Measurements from ENCODE around the genes STRA8, CHRM2, DGKI and TRIM24.

DNA sequence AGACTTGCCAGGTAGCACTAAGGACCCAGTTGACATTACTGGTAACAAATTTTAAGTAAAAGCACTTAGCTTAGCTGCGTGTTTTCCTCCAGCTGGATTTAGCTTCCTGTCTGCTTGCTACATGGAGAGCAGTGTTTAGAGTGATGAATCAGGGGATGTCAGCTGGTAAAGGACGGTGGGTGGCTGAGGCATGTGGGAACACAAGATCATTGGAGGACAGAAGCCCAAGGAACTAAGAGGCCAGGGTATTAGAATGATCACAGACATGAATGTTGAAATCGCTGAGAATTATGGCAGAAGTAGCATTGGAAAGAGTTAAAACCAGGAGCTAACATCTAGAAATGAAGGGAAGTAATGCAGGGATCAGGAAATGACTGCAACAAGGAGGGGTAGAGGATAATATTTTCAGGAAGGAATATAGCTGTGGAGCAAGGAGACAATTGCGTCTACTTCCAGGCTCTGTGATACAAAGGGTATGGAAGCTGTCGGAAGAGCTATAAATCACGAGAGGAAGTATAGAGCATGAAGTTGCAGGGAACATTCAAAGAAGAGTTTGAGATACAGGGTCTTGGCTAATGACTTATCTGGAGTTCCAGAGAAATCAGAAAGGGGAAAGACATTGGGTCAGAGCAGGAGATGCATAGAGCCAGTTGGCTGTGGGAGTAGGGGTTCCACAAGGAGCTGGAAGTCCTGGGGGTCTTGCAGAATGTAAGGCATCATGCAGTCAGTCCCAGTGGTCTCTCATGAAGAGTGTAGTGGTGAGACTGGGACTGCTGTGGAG is 34.5 kb downstream of the CALD1 start:
- PRO-cap, result no peak
- RAMPAGE, long total RNA, result no peak
- RRBS, result no CpG with 5 or more reads among the region's 6 CpGs

DNA sequence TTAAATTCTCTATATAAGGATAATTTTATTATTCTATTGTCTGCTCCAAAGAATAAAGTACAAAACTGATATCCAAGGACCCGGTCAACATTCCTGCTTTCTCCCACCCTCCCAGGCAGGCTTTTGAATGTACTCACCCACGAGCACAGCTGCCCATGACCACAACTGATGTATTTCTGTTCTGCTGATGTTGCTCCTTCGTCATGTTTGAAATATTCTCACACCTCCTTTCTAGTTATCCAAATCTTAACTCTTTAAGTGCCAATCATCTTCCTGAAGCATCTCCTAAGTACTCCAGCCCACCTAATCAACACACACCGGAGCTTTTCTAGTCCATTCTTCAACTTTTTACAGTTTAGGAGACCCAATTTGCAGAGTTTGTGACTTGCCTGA is 46.7 kb downstream of the CALD1 start:
- PRO-cap, result no peak
- RAMPAGE, long total RNA, result no peak
- RRBS, result no CpG with 5 or more reads among the region's 4 CpGs

DNA sequence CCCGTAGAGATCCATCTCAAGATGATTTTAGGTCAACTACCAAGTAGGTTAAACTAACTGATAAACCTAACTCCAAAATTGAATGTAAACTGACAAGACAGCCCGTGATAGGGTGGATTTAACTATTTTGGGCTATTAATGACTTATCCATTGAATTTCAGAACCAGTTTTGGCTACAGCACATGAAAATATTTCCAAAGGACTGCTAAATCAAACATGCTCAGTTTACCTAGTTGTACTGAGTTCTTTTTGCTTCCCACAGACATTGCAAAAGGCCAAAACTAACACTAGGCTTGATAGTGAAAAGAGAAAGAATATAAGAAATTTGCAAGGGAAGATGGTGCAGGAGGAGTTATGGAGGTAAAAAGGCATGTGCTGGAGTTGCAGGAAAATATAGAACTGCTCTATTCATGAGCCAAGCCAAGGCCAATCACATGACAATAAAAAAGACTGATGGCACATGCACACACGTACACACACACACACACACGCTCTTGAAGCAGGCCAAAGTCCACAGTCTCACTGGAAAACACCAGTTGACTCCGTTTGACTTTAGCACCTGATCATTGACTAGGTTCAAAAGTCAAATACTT is 76.0 kb upstream of the AGBL3 start:
- PRO-cap, result no peak
- RAMPAGE, long total RNA, result no peak
- RRBS, result no CpG with 5 or more reads among the region's 5 CpGs

DNA sequence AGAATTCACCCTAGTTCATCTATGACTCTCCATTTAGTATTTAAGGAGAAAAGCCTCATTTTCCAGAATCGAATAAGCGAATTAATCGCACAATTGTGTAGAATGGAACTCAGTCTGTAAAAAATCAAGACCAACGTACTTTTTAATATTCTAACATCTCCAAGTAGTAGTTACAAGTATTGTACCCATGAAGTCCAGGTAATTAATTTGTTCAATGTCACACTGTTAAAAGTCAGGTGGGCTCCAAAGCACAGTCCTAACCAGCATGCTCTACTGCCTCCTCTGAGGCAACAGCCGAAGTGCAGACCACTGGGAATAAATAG is 369 bp upstream of the AGBL3 start:
- PRO-cap, result no peak
- RAMPAGE, long total RNA, result no peak
- RRBS, result no CpG with 5 or more reads among the region's 5 CpGs

GRCh38 chr7:135161349-135161990 is 9.0 kb downstream of the CYREN start:
- PRO-cap, result no peak
- RAMPAGE, long total RNA, result no peak
- RRBS, result no CpG with 5 or more reads among the region's 7 CpGs

GRCh38 chr7:135233723-135233974 is at the start of gene STRA8:
TSS of gene STRA8 (plus strand) at chr7:135233838.
- PRO-cap, result no peak
- RAMPAGE, long total RNA, result no peak
- RRBS, result no CpG with 5 or more reads among the region's 19 CpGs

- PRO-cap, result no peak
- RAMPAGE, long total RNA, result no peak
- RRBS, result no CpG with 5 or more reads among the region's 5 CpGs
These were observed 45.4 kb upstream of the STMP1 start for GRCh38 chr7:135616712-135617518.

GRCh38 chr7:135766457-135766889 is 17.9 kb upstream of the FAM180A start:
- PRO-cap, result no peak
- RAMPAGE, long total RNA, result no peak
- RRBS, result no CpG with 5 or more reads among the region's 4 CpGs

DNA sequence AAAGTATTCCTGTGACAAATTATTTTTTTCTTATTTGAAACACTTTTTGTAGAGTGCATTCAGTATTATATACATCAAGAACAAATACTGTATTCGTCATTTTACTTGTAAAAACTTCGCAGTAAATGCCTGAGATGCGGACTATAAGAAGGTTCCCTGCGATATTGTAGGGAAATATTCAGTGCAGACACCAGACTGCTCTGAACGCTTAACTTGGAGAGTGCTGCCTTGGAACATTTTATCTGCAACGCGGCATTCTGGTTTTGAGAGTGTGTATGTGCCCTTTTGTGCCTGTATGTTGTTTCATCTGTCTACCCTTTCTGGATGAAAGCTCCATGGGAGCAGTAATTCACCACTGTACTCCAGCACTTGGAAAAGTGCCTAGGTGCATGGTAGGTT is 46.8 kb downstream of the MTPN start:
- PRO-cap, result no peak
- RAMPAGE, long total RNA, result no peak
- RRBS, result no CpG with 5 or more reads among the region's 7 CpGs

- PRO-cap, result no peak
- RAMPAGE, long total RNA, result no peak
- RRBS, result 1% methylated on average over 10 of the region's 61 CpGs
These were observed at the start of gene CHRM2 for GRCh38 chr7:136868276-136869562. TSS of gene CHRM2 (plus strand) at chr7:136868652.

GRCh38 chr7:137181434-137182161 is 161.9 kb downstream of the PTN start:
- PRO-cap, result no peak
- RAMPAGE, long total RNA, result no peak
- RRBS, result no CpG with 5 or more reads among the region's 32 CpGs

DNA sequence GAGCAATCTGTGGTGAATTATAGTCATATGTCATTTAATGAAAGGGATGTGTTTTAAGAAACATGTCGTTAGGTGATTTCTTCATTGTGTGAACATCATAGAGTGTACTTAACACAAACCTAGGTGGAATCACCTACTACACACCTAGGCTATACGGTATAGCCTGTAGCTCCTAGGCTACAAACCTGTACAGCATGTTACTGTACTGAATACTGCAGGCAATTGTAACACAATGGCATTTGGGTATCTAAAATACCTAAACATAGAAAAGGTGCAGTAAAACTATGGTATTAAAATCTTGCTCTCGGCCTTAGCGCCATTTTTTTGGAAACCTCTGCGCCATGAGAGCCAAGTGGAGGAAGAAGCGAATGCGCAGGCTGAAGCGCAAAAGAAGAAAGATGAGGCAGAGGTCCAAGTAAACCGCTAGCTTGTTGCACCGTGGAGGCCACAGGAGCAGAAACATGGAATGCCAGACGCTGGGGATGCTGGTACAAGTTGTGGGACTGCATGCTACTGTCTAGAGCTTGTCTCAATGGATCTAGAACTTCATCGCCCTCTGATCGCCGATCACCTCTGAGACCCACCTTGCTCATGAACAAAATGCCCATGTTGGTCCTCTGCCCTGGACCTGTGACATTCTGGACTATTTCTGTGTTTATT is 170.1 kb upstream of the PTN start:
- PRO-cap, result no peak
- RAMPAGE, long total RNA, result no peak
- RRBS, result no CpG with 5 or more reads among the region's 14 CpGs

GRCh38 chr7:137591193-137591881 is 247.8 kb upstream of the PTN start:
- PRO-cap, result no peak
- RAMPAGE, long total RNA, result no peak
- RRBS, result no CpG with 5 or more reads among the region's 7 CpGs

DNA sequence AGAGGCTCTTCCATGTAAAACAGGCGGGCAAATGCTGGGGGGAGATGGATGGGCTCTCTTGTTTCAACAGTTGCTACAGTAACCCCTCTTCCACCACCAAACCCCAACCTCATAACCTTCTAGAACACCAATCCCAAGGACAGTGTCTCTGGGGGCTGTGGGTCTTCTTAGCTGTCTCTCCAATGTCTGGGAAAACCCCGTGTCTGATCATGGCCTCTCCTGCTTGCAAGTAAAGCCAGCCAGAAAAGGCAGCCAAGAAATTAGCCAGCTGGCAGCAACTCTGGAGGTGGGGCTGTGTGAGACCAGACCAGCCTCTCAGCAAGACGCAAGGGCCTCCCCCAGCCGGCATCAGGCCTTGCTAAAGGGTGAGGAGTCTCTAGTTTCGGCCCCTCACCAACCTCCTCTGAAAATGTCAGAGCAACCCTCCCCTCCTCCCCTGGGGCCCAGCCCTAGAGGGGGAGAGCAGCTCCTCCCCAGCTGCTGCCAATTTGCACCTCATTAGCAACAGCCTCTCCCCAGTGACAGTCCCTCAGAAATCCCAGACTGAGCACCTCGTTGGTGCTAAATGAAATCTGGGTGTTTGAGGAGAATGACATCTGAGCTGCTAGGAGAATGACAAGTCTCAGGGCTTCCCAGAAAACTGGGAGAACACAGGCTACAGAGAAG is 26.1 kb downstream of the DGKI start:
- PRO-cap, result no peak
- RAMPAGE, long total RNA, result no peak
- RRBS, result no CpG with 5 or more reads among the region's 6 CpGs

DNA sequence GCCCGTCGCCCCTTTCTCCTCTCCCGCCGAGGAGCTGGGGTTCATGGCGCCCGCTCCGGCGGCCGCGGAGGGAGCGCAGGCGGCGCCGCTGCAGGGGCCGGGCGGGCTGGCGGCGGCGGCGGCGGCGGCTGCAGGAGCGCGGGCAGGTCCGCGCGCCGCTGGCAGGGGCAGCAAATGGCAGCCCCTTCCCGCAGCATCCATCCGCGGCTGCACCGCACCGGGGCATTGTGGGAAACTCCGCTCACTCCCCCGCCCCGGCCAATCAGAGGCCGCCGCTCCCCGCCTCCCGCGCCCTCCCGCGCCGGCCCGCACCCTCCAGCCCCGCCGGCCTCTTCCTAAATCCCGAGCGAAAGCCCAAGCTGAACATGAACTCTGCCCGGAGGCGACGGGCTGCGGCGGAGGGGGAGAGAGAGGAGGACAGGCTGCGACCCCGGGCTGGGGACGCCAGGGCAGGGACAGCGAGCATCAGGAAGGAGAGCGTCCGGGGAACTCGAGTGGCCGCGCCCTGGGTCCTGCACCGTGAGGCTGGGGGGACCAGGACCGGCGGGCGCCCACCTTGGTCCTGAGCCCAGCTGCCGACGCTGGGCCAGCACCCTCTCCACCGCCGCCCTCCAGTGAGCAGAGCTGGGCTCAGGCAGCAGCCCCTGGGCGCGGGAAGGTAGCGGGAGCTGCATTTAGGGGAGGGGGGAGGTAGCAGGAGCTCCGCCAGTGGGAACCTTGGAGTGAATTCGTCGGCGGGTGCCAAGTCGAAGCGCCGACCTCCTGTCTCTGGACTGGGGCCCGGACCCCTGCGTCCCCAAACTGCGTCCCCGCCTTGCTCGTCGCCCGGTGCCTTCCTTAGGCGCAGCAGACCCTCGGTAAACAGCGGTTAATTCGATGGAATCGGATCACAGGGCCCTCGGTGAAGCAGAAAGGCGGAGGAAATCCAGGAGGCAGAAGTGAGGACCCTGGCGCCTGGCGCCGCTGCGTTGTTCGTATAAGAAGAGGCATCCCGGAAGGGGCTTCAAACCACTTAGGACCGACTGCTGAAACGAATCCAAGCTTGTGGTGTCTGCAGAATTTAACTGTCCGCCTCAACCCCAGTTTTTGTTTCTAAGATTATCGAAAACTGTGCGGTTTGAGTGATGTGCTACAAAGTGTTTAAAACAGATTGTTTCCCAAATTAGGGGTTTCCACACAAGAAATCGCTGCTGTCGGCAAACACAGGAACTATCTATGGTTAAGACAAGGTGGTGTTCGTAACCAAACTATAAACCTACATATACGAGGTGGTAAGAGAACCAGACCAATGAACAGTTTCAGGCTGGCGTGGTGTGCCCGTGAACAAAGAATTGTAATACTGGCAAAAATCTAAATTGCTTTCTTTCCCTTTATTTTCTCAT is at the start of gene DGKI:
DGKI (minus strand) TSS at position 313 of the 1,382 bp plus-strand sequence.
- PRO-cap, result unidirectional peak, minus-strand start at position 856 of the sequence
- RAMPAGE, long total RNA, result no peak
- RRBS, result 3% methylated on average over 56 of the region's 112 CpGs

DNA sequence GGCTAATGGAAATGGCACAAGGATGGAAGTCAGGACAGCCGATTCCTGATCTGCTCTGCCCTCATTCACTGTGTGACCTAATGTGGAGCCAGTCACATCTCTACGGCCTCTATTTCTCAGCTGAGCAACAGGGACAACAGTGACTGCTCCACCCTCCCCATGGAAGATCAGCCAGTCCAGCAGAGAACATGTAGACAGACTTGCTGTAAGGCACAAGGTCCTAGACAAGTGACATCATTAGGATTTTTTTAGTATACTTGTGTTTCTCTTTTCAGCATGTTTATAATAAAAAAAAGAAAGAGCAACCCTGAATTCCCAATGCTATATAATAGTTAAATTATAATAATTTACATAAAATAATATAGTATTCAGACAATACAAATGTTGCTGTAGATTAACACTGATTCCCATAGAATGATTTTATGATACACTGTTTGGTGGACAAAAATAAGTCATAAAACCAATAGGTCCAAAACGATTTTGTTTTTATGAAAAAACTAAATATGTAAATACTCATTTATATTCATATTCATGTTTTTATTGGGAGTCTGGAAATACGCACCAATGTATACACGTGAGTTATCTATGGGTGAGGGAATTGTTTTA is 25.0 kb upstream of the DGKI start:
- PRO-cap, result no peak
- RAMPAGE, long total RNA, result no peak
- RRBS, result no CpG with 5 or more reads among the region's 5 CpGs

DNA sequence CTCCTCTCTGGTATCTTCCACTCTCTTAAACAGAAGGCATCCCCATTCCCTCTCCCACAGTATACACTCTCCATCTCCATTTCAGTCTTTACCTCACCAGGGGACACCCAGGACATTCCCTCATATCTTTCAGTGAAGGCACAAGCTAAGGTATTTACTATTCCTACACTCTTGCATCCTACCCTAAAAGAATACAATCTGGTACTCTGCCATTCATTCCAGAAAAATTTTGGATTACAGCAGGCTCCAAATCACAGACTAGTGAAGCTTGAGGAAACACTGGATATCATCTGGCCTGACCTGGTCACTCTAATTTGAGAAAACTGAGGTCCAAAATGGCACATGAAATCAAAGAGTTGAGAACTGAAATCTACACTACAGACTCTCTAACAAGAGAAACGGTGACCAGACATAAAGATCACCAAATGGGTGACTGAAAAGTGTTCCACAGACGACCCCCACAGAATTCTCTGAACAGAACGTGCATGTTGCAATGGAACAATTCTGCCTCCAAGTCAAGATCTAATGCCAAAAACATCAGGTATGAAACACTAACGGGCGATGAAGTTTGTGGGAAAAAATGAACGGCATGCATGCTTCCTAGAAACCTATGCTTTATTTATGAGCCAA is 61.6 kb downstream of the CREB3L2 start:
- PRO-cap, result no peak
- RAMPAGE, long total RNA, result no peak
- RRBS, result no CpG with 5 or more reads among the region's 6 CpGs

DNA sequence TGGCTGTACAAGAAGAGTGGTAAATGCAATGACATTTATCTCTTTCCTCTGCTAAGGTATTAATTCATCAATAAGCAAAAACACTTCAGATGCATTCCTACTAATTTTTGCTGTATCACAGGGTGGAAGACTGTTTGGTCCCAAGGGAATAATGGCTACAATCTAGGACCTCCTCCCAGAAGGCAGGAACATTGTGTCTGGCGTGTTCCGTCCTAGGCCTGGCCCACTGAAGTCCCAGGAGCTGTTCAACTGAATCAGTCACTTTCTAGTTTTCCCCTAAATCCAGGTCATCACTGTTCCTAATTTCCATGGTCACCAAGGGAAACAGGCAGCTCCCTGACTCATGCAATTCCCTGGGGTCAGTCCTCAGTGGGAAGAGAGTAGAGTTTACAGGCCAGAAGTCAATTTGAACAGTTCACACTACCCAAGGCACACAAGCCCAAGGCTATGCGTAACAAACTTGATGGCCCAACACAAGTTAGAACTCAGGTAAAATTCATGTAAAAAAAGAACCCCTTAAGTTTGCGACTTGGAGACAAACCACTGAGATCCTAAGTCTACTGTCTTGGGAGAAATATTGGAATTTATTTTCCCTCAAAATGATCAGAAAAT is 44.0 kb downstream of the CREB3L2 start:
- PRO-cap, result no peak
- RAMPAGE, long total RNA, result no peak
- RRBS, result no CpG with 5 or more reads among the region's 4 CpGs

DNA sequence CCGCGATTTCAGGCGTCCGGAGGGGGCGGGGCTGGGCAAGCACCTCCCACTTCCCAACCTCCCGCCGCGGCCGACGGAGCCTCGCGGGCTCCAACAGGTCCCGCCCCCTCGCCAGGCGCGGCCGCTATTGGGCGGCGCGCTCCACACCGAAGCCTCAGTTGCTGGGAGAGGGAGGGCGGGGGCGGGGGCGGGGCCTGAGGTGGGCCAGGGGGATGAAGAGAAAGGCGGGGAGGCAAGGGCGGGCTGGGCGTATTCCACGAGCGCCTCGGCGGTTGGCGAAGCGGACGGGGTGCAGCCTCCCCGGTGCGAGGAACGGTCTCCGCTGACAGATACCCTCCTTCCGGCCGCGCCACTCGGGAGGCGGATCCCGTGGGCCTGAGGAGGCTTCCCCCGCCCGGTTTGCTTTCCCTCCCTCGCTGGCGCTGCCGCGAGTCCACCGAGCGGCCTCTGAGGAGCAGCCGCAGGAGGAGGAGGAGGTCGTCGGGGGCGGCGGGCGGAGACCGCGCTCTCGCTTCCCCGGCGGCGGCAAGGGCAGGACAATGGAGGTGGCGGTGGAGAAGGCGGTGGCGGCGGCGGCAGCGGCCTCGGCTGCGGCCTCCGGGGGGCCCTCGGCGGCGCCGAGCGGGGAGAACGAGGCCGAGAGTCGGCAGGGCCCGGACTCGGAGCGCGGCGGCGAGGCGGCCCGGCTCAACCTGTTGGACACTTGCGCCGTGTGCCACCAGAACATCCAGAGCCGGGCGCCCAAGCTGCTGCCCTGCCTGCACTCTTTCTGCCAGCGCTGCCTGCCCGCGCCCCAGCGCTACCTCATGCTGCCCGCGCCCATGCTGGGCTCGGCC is at the start of gene TRIM24:
TRIM24 (plus strand) TSS at position 250 of the 836 bp plus-strand sequence.
- PRO-cap, result unidirectional peak, plus-strand start at position 352 of the sequence; unidirectional peak, plus-strand start at position 463 of the sequence; unidirectional peak, plus-strand start at position 539 of the sequence
- RAMPAGE, long total RNA, result no peak
- RRBS, result under 1% methylated on average over 33 of the region's 100 CpGs

DNA sequence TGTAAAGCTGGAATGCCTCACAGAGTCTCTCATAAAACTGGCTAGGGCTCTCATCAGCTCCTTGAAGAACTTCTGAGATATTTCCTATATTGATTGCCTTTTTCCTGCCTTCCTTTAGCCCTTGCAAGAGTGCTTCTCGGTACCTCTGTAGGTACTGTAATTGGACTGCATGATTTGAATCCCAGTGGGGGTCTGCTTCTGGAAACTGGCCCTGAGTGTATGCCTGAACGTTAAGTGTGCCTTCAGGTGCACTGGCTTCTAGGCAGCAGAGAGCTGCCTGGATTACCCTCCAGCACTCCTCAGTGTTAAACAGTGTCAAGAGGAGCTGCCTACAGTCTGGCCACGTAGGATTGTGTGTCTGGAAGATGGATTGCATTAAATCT is 103.6 kb downstream of the TRIM24 start:
- PRO-cap, result no peak
- RAMPAGE, long total RNA, result no peak
- RRBS, result no CpG with 5 or more reads among the region's 3 CpGs